Vagina (tissue), 1 donor: ENCODE measurements around a stretch of chr10.

DNA sequence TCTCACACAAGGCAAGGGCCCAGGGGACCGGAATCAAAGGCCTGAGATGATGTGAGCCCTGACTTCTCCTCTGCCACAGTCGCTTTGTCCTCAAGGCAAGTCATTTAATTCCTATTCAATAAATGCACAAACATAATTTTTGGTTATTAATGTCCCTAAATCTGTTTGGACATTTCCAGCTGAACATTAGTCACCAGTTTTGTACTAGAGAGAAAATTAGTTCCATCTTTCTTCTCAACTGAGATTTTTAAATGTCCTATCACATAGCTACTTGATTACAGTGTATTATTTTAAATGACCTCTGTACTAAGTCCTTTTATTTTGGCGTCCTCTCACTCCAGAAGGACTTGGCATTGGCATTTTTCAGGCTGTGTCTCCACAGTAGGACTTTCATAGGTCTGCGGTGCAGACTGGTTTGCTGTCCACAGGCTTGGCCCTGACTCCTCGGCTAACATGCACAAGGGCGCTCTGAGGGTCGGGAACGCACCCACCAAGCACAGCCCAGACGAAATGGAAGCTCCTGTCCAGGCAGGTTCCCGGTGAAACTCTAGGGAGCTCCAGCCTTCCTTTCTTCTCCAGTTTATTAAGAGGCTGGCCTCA is 6.4 kb downstream of the PTPRE start:
- PRO-cap = no peak
- RAMPAGE, long total RNA = no peak

DNA sequence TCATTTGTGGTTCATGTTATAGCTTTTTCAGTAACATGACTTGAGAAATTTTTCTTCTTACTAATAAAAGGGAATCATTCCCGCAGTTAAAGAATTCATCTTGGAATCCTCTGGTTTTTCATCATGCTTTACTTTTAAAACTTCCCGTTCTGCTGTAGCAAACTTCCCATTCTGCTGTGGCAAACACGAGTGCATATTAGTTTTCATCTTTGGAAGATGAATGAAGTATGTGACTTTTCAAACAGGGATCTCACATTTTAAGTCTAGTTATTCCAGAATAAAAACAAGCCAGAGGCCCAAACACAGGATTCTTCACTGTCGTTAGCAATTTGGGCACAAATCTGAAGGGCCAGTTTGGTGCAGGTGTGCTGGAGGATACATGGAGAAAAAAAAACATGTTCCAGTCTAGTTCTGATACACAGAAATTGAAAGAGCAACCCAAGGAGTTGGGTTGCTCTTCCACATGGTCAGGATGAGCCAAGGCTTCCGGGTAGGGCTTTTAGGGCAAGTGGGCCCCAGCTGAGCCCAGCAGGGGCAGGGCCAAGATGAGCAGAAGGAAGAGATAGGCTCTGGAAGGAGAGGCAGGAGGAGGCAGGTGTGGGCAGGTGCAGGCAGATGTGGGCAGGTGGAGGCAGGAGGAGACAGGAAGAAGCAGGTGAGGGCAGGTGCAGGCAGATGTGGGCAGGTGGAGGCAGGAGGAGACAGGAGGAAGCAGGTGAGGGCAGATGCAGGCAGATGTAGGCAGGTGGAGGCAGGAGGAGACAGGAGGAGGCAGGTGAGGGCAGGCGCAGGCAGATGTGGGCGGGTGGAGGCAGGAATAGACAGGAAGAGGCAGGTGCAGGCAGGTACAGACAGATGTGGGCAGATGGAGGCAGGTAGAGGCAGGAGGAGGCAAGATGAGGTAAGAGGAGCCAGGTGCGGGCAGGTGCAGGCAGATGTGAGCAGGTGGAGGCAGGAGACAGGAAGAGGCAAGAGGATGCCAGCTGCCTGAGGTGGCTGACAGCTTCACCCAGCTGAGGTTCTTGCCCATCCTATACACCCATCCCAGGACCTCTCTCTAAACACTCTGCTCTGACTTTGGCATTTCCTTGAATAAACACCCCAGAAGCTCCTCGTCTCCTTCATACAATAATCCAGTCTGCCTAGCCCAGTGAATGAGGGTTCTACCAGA is 32.7 kb downstream of the PTPRE start:
- PRO-cap = no peak
- RAMPAGE, long total RNA = no peak

- PRO-cap = no peak
- RAMPAGE, long total RNA = no peak
Observed at GRCh38 chr10:127968396-127968968, 61.6 kb downstream of the PTPRE start.

DNA sequence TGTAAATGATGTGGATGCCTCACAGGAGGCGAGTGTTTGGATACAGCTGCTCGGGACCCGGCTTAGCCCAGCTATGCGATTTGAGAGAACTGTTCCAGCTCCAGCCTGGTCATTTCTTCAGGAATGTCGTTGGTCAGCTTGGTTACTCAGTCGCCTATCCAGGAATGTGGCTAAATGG is 77.0 kb downstream of the MKI67 start:
- PRO-cap = no peak
- RAMPAGE, long total RNA = no peak

DNA sequence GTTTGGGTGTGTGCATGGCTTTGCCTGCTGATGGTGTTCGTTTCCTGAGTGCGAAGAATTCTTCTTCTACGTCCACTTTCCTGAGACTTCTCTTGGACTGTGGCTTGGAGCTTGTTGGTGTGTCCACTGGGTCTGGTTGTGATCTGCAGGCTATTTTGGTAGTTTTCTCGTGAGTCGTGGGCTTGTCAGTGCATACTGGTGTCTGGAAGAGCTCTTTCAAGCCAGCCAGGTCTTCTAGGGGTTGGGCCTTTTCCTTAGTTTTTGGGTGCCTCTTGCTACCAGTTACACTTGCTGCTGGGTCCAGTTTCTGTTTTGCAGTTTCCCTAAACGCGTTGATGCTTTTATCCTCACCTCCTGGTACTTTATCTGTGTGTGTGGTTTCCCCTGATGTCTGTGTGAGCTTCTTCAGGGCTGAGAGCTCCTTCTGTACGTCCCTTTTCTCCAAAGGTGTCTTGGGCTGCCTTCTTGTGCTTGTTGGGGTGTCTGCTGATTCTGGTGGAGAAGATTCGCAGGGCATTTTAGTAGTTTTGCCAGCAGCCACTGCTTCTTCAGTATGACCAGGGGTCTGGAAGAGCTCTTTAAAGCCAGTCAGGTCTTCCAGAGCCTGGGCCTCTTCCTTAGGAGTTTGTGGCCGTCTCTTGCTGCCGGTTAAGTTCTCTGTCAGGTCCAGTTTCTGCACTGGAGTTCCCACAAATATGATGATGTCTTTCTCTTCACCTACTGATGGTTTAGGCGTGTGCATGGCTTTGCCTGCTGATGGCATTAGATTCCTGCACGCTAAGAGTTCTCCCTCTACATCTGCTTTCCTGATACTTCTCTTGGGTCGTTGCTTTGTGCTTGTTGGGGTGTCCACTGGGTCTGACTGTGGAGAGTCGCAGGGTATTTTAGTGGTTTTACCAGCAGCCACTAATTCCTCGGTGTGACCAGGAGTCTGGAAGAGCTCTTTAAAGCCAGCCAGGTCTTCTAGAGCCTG is 18.7 kb downstream of the MKI67 start:
- PRO-cap = no peak
- RAMPAGE, long total RNA = no peak

DNA sequence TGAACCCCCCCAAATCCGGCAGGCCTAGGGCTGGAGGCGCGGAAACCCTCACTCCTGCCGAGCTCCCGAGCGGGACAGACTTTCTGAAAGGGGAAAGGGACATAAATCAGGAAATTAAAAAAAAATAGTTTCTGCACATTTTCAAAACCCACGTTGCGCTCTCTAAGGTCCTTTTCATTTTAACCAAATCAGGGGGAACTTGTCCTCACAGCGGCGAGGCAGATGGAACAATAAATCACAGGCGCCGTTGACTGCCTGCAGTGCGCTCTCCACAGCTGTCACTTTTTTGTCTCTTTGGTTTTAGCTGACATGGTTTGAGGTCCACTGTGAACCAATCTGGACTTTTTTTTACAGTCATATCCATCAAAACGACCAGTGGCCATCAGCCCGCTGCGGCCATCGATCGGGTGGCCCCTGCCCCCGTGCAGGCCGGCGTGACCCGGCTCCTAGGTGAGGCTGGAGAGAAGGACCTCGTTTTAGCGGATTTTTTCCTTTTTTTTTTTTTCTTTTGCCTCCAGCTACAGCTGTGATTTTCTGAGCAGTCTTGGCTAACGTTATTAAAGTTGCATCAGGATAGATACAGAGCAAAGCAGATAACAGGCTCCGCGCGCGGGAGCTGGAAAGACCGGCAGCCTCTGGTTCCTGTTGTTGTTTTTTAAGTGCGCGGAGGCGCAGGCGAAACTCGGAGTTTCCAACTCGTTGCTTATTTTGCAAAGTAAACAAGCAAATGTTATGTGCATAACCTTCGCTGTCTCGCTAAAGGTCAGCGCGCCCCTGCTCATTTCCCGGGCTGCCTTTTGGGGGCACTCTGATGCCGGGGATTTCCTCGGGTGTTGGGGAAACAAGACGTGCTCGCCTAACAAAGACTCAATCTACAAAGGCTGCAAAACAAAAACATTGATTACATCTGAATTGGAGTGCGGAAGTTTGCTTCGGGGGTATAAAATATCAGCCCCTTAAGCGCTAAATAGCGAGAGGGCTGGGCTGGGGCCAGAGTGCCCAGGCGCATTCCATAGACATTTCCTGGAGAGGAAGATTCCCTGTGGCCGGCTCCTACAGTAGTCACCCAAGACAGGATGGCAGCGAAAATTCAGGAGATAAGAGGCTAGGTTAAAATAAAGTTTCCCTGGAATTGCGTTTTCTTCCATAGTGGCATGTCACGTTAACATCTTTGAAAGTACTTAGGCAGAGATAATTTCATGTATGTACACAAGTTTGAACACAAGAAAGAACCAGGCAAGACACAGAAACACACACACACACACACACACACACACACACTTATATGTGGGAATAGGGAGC is 414.9 kb upstream of the MKI67 start:
- PRO-cap = no peak
- RAMPAGE, long total RNA = no peak

- PRO-cap = no peak
- RAMPAGE, long total RNA = no peak
Observed at GRCh38 chr10:129023132-129023606, 443.9 kb upstream of the MGMT start.

GRCh38 chr10:129036406-129036991 is 430.5 kb upstream of the MGMT start:
- PRO-cap = no peak
- RAMPAGE, long total RNA = no peak

DNA sequence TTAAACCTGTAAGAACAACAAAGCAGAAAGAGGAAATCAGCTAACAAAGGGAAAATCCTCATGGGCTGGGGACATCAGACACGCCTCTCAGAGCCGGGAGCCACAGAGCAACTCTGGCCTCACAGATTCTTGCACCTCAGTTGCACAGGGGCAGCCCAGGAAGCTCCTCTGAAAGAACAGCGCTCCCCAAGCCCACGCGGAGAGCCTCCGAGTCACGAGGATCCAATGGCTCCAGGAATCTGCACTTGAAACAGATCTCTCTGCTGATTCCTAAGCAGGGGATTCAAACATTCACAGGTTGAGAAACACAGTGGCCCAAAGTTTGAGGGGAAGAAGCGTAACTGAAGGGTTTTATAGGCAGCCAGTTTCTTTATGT is 213.2 kb upstream of the MGMT start:
- PRO-cap = no peak
- RAMPAGE, long total RNA = no peak

GRCh38 chr10:129710459-129710854 is 243.4 kb downstream of the MGMT start:
- PRO-cap = no peak
- RAMPAGE, long total RNA = no peak

DNA sequence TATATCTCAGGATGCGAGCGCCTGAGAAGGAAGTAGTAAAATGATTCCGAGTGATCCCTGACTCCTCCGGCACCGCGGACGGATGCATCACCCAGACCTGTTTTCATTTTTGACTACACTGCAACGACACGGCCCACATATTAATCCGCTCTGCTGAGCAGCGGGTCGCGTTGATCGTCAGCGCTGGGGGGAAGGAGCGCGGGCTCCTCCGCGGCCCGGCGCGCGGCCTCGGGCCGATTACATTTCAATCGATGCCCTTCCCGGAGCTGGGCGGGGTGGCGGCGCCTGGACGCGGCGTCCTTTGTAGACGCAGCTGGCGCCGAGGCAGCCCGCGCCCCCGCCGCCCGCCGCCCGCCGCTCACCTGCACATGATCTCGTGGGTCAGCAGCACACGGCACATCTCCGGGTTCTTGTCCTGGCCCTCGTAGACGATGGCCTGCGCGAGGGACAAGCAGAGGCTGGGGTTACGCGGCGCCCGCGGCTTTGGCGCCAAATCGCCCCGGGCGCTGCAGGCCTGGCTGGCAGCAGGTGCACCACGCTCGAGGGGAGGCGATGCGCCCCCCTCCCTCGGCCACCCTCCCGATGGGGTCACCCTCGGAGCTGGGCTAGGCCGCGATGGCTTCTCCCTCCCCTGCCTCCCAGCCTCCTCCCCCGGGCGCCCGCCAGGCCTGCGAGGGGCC is 5.4 kb downstream of the EBF3 start:
- PRO-cap = no peak
- RAMPAGE, long total RNA = no peak

DNA sequence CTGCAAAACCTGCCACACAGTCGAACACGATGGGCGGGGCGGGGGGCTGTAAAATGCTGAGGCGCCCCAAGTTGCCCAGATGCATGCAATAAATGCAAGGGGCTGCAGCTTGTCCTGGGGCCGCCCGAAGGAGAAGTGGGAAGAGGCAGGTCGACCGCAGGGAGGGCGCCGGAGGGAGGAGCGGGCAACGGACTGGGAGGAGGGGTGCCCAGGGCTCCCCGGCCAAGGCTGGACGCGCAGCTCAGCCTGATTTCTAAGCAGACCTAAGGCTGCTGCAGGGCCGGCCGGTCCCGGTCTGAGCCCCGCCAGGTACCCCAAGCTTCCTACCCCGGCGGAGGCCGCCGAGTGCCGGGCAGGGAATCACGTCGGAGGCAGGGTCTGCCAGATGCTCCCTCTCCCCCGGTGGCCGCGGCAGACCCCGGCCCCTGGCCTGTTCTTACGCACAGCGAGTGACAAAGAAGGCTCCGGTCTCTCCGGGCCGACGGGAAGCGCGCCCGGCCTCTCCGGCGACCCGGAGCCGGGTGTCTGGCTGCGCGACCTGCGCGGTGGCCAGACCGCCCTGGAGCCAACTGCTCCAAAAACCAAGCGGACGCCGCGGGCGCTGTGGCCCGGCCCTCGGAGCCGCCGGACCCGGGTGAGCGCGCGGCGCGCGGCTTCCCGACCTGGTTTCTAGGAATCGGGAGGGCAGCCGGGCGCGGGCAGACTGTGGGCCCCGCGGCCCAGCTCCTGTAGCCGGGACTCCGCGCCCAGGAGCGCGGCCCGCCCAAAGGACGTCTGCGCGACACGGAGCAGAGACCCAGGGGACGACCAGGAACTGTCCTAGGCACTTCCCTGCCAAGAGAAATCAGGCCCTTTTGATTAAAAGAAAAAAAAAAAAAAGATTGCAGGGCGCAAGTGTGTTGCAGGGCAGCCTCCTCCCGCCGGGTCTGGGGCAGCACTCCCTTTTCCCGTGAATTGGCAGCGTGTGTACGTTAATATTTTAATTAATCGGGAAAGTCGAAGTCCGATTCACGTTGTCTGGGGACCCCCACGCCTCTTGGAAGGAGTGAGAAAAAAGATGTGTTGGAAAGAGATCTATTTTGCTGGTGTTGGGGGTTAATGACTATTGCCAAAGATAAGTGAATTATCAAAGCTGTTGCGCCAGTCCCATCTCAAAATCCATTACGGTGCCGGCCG is 949 bp upstream of the EBF3 start:
- PRO-cap = unidirectional peak, plus-strand start at position 260 of the sequence
- RAMPAGE, long total RNA = no peak

DNA sequence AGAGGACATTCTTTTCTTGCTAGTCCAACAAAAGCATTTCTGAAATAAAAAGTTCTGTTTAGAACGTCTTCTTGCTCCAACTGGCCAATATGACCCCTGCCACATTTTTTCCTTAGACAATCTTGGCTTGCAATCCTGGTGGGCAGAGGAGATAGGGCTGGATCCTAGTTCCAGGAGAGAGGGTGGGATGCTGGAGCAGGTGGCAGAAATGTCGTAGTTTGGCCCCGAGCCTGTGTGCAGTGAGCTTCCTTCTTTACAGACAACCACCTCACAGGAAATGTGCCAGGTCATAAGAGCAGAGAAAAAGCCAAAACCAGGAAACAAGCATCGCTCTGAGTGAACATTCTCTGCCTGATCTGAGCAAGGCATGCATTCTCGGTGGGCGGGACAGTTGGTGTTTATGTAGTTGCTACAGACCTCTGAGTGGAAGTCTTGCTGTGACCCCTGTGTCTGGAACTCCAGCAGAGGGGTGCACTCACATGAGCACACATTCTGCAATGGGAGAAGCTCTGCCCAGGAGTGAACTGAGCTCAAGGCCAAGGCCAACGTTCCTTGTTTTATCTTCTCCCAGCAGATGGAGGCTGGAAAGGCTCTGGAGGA is 230.2 kb downstream of the TCERG1L start:
- PRO-cap = no peak
- RAMPAGE, long total RNA = no peak

- PRO-cap = no peak
- RAMPAGE, long total RNA = no peak
Observed at GRCh38 chr10:131453048-131454256, 141.9 kb upstream of the TCERG1L start.

GRCh38 chr10:131891218-131891902 is 9.4 kb upstream of the PPP2R2D start:
- PRO-cap = no peak
- RAMPAGE, long total RNA = no peak

DNA sequence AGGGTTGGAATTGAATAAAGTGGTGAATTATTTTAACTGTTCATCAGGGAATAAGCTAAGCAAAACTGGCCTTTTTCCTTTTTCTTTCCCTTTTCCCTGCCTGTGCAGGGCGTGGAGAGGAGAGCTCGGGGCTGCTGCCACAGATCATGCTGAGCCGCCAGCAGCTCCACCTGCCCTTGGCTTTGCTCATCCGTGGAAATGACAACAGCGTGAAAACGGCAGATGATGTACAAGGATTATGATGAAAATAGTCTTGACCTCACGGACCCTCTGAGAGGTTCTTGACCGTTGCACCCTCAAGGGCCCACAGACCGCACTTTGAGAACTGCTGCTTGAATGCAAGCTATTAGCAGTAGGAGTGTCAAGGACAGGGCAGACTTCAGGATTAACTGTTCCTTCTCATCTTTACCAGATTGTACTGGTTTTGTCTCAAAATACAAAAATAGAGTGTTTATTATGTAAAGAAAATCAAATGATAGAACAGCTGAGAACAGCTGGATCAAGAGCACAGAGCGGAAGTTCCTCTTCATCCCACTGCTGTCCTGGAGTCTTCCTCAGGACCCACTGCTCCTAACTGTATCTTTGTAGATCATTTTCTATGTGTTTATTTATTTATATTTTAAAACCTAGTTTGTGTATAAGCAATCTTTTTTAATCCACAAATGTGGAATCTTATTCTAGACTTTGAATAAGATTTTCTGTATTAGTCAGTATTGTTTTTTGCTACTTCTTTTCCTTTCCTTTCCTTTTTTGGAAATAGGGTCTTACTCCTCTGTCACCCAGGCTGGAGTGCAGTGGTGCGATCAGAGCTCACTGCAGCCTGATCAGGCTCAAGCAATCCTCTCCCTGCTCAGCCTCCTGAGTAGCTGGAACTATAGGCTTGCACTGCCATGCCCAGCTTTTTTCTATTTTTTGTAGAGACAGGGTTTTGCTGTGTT is 10.9 kb downstream of the PPP2R2D start:
- PRO-cap = no peak
- RAMPAGE, long total RNA = start-site peak on the plus strand centred at position 80 of the sequence, 427 bp wide, 16 reads

- PRO-cap = no peak
- RAMPAGE, long total RNA = no peak
Observed at GRCh38 chr10:131936632-131937271, 35.9 kb downstream of the PPP2R2D start.

GRCh38 chr10:131948835-131949859 is 32.6 kb downstream of the BNIP3 start:
- PRO-cap = no peak
- RAMPAGE, long total RNA = no peak

- PRO-cap = no peak
- RAMPAGE, long total RNA = no peak
Observed at GRCh38 chr10:132108153-132108480, 42.4 kb downstream of the JAKMIP3 start.

GRCh38 chr10:132248783-132249552 is 58.8 kb downstream of the STK32C start:
- PRO-cap = unidirectional peak, plus-strand start at chr10:132249052
- RAMPAGE, long total RNA = no peak